NB4 (cell line): ENCODE results near the genes CES4A, E2F4, PLEKHG4 and ATP6V0D1.

- RRBS, result no CpG with 5 or more reads among the region's 13 CpGs
These were observed at the start of gene CES4A for GRCh38 chr16:66988077-66988824. CES4A (plus strand) TSS chr16:66988589.

- RRBS, result no CpG with 5 or more reads among the region's 5 CpGs
These were observed 5.3 kb downstream of the CBFB start for GRCh38 chr16:67034243-67034741.

GRCh38 chr16:67095301-67095945 lies 14.3 kb upstream of the PHAF1 start:
- RRBS, result no CpG with 5 or more reads among the region's 13 CpGs

GRCh38 chr16:67098651-67099409 lies 10.9 kb upstream of the PHAF1 start:
- RRBS, result no CpG with 5 or more reads among the region's 2 CpGs

DNA sequence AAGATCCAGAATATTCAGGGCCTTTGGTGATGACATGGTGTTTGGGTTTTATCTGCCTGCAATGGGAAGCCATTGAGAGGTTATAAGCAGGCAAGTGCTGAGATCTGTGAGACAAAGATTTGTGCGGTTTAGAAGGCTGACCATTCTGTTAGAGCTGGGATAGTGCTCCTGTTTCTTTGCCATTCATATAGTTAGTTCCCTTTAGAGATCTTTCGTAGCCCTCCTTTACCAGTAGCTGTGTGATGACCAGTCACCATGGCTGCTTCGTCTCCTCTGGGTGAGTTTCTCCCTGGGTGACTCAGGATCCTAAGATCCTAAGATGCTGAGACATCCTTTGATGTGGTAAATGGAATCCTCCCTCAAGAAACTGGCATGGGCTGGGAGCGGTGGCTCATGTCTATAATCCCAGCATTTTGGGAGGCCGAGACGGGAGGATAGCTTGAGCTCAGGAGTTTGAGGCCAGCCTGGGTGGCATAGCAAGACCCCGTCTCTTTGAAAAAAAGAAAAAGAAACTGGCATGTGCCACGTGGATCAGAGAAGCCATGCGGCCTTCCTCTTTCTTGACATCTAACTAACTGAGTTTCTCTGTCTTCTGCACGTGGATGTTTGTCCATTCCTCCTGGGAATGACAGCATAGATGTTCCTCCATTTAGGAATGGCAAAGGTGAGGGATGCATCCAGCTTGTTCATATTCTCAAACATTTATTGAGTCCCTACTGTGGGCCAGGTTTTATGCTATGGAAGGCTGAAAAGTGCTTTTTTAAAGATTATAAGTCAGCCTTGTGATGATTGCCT lies 6.0 kb downstream of the PHAF1 start:
- RRBS, result no CpG with 5 or more reads among the region's 10 CpGs

DNA sequence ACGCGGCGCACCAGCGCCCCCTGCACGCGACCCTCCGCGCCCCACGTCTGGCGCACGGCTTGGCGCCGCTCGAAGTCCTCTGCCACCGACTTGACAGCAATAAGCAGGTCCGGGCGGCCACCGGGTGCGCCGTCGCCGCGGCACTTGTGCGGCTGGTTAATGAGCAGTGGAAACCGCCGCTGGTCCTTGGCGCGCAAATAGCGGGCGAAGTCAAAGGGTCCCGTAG lies 857 bp downstream of the B3GNT9 start:
- RRBS, result no CpG with 5 or more reads among the region's 31 CpGs

DNA sequence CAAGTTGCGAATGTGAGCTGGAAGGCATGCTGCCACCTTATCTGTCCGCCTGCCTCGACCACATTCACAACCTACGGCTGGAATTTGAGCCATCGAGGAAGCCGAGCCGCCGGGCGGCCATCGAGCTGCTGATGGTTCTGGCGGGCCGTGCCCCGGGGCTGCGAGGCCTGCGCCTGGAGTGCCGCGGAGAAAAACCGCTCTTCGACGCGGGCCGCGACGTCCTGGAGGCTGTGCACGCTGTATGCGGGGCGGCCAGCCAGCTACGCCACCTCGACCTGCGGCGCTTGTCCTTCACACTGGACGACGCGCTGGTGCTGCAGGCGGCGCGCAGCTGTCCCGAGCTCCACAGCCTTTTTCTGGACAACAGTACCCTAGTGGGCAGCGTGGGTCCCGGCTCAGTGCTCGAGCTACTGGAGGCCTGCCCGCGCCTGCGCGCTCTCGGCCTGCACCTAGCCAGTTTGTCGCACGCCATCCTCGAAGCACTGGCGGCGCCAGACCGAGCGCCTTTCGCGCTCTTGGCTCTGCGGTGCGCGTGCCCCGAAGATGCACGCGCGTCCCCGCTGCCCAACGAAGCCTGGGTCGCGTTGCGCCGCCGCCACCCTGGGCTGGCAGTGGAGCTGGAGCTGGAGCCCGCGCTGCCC lies 1.6 kb upstream of the HSF4 start:
- RRBS, result 93% methylated on average over 6 of the region's 71 CpGs

- RRBS, result under 1% methylated on average over 18 of the region's 53 CpGs
These were observed at the start of gene E2F4 for GRCh38 chr16:67191682-67192553. E2F4 (plus strand) TSS chr16:67192155.

GRCh38 chr16:67206460-67206793 lies 7.5 kb downstream of the ELMO3 start:
- RRBS, result no CpG with 5 or more reads among the region's 4 CpGs

- RRBS, result no CpG with 5 or more reads among the region's 7 CpGs
These were observed 10.5 kb upstream of the TMEM208 start for GRCh38 chr16:67216407-67216802.

- RRBS, result no CpG with 5 or more reads among the region's 13 CpGs
These were observed 2.4 kb downstream of the TMEM208 start for GRCh38 chr16:67229113-67229887.

DNA sequence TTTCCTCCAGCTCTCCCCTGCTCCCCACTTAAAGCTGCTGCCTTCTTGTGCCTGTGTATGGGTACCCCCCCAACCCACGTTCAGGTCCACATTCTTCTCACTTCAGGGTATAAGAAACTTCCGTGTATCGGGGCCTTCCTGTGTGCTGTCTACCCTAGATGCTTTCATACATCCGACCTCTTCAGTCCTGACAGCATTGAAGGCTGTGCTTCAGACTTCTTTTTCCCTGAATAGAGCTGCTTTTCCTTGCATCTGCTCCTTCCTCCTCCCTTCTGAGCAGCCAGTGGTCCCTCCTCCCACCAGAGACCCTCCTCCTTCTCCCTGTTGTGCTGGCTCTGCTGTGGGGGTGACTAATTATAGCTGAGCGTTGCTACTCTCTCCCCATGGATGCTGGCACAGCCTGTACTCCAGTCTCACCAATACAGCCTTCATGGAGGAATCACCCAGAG lies 935 bp downstream of the SLC9A5 start:
- RRBS, result no CpG with 5 or more reads among the region's 5 CpGs

GRCh38 chr16:67279468-67280002 lies at the start of gene PLEKHG4:
PLEKHG4 (plus strand) TSS chr16:67279532.
- RRBS, result 15% methylated on average over 7 of the region's 58 CpGs

- RRBS, result no CpG with 5 or more reads among the region's 7 CpGs
These were observed 4.0 kb upstream of the HSD11B2 start for GRCh38 chr16:67426977-67427334.

GRCh38 chr16:67480747-67481628 lies at the start of gene ATP6V0D1:
ATP6V0D1 (minus strand) TSS chr16:67481157.
- RRBS, result 1% methylated on average over 23 of the region's 67 CpGs

GRCh38 chr16:67481764-67482453 lies 952 bp upstream of the ATP6V0D1 start:
- RRBS, result no CpG with 5 or more reads among the region's 22 CpGs

DNA sequence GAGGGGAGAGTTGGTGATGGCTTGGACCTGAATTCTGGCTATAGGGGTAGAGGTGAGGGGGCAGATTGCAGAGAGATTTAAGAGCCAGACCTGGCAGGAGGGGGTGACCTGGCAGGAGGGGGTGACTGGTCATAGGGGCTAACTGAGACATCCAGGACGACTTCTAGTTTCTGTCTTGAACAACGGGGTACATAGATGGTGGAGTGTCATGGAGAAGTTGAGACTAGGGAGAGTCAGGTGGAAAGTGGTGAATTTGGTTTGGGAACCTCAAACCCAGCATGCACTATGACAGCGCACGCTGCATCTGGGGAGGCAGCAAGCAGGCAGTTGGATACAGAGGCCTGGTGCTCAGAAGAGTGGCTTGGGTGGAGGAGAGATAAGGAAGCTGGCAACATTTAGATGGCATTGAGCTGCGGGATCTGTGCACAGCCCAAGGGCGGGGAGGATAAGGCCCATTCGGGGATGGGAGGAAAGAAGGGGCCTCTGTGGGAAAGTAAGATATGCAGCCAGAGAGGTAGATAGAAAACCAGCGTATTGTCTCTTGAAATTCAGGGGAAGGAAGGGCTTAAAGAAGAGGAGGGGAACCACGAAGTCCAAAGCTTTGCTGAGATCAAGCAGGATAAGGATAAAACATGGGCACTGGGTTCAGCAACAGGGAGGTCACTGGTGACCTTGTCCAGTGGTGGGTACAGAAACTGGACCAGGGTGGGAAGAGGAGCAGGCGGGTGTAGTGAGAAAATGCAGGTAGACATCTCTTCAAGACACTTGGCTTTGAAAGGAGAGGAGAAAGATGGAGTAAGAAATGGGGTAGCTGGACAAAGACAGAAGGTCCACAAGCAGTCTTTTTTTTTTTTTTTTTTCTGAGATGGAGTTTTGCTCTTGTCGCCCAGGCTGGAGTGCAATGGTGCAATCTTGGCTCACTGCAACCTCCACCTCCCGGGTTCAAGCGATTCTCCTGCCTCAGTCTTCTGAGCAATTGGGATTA lies 4.6 kb downstream of the RIPOR1 start:
- RRBS, result no CpG with 5 or more reads among the region's 13 CpGs

GRCh38 chr16:67534834-67535669 lies 6.4 kb downstream of the RIPOR1 start:
- RRBS, result no CpG with 5 or more reads among the region's 10 CpGs

DNA sequence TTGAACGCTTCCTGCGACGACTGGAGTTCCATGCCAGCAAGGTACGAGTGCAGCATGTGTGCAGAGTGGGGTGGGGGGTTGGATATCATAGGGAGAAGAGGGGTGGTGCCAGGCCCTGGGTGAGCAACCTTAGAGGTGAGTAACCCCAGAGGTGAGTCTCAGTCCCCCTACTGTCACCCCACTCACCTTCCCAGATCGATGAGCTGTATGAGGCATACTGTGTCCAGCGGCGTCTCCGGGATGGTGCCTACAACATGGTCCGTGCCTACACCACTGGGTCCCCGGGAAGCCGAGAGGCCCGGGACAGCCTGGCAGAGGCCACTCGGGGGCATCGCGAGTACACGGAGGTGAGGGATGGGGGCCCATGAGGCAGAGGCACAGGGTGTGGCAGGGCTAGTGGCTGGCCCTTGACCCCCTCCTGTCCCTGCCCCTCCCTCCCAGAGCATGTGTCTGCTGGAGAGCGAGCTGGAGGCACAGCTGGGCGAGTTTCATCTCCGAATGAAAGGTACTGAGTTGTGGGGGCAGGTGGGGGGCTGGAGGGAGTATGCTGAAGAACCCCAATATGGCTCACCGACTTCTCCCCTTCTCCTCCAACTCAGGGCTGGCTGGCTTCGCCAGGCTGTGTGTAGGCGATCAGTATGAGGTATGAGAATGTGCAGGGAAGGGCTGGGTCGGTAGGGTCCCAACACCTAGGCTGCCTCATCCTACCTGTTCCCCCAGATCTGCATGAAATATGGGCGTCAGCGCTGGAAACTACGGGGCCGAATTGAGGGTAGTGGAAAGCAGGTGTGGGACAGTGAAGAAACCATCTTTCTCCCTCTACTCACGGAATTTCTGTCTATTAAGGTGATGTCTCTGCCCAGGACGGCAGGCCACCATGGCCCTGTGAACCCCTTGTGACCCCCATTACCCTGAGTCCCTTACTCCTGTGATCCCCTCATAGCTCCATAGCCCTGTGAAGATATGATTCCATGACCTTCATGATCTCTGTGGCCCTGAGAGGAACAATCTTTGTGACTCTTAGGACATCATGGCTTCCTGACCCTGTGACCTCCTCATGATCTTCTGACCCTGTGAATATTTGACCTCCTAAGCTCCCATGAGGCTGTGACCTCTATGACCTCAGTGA lies 11.6 kb downstream of the RIPOR1 start:
- RRBS, result 100% methylated on average over 2 of the region's 29 CpGs

DNA sequence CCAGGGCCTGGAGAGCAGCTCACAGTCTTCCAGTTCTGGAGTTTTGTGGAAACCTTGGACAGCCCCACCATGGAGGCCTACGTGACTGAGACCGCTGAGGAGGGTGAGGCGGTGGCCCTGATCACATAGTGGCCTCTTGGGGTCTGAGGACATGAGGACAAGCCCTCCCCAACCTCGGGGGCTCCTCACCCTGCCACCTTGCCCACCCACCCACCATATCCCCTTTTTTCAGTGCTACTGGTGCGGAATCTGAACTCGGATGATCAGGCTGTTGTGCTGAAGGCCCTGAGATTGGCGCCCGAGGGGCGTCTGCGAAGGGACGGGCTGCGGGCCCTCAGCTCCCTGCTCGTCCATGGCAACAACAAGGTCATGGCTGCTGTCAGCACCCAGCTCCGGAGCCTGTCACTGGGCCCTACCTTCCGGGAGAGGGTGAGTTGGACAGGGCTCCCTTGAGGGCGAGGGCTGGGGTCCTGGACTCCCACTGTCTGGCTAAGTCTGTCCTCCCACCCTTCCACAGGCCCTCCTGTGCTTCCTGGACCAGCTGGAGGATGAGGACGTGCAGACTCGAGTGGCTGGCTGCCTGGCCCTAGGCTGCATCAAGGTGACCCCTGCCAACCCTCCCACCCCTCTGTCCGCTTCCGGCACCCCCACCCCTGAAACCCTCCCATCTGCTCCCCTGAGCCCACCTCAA lies 16.7 kb upstream of the CTCF start:
- RRBS, result no CpG with 5 or more reads among the region's 20 CpGs